Measurements from ENCODE around the gene CTBP1.

- RRBS, result no CpG with 5 or more reads among the region's 16 CpGs
Measured at GRCh38 chr4:1030158-1030617, 18.8 kb downstream of the FGFRL1 start.

- RRBS, result 3% methylated on average over 8 of the region's 38 CpGs
Measured at GRCh38 chr4:1043539-1044557, 32.4 kb downstream of the FGFRL1 start.

- RRBS, result no CpG with 5 or more reads among the region's 14 CpGs
Measured at GRCh38 chr4:1058753-1059065, 47.3 kb downstream of the FGFRL1 start.

DNA sequence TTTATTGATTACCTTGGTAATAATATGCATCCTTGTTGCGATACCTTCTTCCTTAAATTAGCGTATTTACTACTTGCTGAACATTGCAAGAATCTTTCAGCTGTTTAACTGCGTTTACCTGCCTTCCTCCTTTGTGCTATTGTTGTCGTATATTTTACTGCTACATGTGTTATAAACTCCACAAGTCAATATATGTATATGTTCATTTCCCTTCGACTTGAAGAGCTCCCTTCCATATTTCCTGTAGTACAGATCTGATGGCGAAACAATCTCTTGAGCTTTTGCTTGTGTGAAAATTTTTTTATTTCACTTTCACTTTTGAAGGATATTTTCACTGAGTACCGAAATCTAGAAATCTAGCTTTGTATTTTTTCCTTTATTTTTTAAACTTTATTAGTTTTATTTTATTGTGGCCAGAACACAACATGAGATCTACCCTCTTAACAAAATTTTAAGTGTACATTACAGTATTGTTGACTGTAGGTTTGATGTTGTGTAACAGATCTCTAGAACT is 24.0 kb upstream of the RNF212 start:
- RRBS, result no CpG with 5 or more reads among the region's 7 CpGs

DNA sequence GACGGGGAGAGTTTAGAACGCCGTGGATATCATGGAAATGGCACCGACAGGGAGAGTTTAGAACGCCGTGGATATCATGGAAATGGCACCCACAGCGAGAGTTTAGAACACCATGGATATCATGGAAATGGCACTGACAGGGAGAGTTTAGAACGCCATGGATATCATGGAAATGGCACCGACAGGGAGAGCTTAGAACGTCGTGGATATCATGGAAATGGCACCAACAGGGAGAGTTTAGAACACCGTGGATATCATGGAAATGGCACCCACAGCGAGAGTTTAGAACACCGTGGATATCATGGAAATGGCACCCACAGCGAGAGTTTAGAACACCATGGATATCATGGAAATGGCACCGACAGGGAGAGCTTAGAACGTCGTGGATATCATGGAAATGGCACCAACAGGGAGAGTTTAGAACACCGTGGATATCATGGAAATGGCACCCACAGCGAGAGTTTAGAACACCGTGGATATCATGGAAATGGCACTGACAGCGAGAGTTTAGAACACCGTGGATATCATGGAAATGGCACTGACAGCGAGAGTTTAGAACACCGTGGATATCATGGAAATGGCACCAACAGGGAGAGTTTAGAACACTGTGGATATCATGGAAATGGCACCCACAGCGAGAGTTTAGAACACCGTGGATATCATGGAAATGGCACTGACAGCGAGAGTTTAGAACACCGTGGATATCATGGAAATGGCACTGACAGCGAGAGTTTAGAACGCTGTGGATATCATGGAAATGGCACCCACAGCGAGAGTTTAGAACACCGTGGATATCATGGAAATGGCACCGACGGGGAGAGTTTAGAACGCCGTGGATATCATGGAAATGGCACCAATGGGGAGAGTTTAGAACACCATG is 25.1 kb downstream of the SPON2 start:
- RRBS, result no CpG with 5 or more reads among the region's 37 CpGs

- RRBS, result no CpG with 5 or more reads among the region's 3 CpGs
Measured at GRCh38 chr4:1184292-1184710, 11.9 kb upstream of the SPON2 start.

- RRBS, result 100% methylated on average over 2 of the region's 31 CpGs
Measured at GRCh38 chr4:1201866-1202694, 29.7 kb upstream of the SPON2 start.

DNA sequence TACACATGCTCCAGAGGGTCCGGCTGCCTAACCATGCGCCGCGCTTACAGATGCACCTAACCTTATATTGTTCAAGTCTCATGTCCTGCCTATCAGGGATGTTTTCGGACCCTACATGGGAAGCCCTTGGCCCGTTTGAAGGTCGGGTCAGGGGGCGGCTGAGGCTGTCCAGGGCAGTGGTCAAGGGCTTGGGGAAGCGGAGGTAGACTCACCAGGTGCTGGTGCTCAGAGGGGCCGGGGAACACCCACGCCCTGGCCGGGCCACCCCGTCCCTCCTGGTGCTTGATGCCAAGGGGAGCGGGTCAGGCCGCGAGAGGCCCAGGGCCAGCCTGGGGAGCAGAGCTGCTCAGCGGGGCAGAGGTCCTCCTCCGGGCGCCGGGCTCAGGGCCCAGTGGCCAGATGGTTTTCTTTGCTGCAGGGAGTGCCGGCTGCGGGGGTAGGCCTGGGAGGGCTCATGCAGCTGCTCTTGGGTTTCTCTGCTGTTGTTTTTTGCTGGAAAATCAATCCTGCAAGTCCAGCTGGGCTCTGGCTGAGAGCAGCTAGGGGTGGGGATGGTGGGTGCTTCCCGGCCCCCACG is 35.4 kb upstream of the SPON2 start:
- RRBS, result 39% methylated on average over 2 of the region's 24 CpGs

DNA sequence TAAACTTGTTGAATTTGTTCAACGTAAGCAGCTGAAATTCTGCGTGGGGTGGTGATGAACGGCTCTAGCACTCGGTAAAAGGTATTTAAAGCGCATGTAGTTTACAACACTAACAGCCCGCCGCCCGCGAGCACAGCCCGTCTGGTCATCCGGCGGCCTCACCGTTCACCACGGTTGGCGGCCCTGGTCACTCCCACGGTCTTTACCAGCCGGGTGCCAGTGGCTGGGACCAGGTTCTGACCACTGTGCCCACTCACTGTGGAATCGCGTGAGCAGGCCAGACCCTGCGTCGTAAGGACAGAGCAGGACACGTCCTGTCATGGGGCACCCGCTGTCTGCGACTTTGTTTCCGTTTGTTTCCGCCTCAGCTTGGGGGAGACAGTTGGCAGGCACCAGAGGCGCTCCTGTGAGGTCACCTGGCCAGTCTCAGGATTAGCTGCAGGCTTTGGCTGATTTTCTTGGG is 36.7 kb upstream of the SPON2 start:
- RRBS, result 79% methylated on average over 7 of the region's 27 CpGs

DNA sequence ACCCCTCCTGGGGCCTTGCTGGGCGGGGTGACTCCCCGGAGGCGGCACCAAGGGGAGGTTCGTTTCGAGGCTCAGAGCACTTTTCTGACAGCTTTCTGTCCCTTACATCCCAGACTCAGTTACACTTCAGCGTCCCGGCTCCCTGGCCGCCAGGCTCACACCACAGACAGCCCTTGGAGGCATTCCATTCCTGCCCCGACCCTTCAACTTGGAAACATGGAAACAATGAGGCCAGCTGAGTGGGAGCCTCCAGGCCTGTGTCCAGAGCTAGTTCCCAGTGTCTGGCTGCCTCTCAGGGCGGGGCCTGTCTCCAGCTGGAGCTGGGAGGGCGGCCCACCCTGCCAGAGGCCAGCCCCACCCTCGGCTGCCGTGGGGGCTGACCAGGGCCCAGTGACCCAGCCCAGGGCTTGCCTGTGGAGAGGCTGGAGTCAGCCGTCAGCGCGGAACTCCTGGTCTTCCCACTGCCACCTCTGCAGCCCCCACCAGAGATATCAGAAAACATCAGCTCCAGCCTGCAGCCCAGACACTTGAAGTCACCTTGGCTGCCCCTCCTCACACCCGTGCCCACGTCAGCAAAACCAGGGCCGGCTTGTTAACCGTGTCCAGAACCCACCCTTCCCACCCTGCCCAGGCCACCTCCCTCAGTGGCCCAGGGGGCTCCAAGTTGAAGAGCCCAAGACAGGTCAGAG is 37.5 kb upstream of the SPON2 start:
- RRBS, result 28% methylated on average over 6 of the region's 20 CpGs

DNA sequence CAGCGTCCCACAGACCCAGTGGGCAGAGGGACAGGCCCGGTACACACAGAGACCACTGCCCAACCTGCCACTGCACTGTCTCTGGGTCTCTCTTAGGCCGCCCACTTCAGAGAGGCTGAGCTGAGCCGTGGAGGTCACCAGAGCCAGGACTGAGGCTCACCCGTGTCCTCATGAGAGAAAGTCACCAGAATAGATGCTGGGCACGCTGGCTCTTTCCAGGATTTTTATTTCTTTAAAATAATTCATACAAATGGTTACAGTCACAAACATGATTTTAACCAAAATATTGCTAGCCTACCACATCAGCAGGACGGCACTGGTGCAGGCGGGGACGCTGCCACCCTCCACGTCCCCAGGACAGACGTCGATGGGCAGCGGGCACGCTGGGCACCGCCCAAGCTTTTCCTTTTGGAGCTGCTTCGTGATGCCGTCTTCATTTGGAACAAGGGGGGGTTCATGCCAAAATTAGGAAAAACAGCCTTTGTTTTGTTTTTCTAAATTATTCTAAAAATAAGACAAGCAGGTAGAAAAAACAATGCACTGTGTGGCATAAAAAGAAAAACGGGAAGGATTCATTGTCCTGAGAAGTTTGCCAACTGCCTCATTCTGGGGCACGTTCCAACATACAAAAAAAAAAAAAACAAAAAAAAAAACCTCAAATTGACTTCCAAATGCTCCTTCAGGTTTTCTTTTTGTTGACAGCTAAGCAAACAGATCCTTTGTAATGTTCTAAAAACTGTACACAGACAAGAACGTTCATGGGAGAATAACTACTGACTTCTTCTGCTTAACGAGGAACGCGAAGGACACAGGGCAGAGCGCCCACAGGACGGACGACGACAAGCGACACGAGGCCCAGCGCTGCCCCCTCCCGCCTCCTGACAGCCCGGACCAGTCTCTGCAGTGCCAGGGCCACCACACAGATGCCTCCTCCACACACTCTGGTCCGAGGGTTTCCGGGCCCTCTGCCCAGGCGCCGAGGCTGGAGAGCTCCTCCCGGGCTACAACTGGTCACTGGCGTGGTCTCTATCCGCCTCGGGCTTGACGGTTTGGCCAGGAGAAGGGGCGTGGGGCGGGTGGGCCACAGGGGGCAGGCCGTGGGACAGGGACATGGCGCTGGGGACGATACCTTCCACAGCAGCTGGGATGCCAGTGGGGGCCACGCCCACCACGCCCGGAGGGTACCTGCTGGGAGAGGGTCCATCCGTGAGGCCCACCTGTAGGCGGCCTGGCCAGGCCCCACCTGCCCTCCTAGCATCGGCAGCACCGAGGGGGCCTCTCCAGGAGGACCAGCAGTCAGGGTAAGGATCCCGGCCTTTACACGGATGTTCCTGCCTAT is 37.2 kb downstream of the CTBP1 start:
- RRBS, result 91% methylated on average over 8 of the region's 55 CpGs

DNA sequence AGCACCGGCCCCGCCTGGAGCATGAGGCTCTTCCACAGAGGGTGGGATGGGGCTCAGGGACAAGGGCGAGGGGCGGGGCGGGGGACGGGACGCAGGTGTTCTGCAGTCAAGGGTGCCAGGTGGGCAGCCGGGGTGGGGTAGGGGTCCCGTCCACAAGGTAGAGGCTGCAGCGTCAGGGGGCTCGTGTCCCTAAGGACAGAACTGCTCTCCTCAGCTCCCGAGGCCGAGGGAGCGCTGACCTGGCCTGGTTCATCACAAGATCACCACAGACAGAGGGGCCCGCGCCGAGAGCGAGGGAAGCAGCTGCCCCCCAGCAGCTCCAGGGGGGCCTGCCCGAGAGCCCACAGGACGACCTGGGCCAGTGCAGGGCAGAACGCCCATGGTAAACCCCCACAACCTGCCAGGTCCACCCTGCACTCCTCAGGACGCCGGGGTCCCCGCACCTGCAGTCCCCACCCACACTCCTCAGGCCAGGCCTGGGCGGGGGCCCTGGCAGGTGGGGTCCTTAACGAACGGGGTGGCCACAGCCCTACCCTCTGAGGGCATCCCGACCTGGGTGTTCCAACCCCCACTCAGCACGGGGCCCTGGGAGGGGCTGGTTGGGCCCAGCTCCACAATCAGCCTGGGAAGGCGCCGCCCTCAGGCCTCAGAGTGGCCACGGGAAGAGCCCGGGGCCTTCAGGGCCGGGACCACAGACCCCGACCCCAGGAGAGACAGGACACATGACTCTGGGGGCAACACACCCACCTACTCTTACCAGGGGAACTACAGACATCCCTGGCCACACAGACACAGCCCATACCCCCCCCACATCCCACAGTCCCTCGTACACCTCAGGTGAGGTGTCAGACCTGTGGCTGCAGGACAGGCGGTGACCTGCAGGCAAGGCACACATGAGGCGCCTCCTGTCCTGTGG is 26.5 kb downstream of the CTBP1 start:
- RRBS, result no CpG with 5 or more reads among the region's 38 CpGs

GRCh38 chr4:1249009-1249561 is at the start of gene CTBP1:
TSS of gene CTBP1 (minus strand) at chr4:1249130.
- RRBS, result 1% methylated on average over 28 of the region's 99 CpGs

GRCh38 chr4:1311965-1312298 is 22.2 kb downstream of the MAEA start:
- RRBS, result no CpG with 5 or more reads among the region's 23 CpGs

DNA sequence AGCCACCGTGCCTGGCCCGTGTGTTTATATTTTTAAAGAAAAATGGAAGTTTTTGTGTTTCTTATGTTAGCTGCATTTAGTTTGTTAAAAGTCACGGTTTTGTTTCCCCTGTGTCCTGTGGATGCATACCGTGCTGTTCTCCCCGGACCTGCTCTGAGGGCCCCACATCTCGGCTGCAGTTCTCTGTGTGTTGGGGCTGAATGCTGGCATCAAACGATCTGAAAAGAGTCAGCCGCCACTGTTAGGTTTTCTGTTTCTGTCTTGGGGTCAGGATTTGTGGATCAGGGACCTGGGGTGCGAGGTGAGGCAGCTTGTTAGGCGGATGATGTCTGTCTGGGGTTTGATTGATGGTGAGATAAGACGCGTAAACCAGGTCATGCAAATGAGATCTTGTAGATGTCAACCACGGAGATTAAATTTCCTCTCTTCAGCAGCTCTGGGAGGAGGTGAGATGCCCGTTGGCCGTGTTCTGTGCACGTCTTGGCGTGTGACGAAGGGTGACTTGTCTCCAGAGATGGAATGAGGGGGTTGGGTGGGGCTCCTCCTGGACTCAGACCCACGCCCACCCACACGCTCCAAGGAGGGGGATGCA is 16.3 kb upstream of the UVSSA start:
- RRBS, result no CpG with 5 or more reads among the region's 20 CpGs

DNA sequence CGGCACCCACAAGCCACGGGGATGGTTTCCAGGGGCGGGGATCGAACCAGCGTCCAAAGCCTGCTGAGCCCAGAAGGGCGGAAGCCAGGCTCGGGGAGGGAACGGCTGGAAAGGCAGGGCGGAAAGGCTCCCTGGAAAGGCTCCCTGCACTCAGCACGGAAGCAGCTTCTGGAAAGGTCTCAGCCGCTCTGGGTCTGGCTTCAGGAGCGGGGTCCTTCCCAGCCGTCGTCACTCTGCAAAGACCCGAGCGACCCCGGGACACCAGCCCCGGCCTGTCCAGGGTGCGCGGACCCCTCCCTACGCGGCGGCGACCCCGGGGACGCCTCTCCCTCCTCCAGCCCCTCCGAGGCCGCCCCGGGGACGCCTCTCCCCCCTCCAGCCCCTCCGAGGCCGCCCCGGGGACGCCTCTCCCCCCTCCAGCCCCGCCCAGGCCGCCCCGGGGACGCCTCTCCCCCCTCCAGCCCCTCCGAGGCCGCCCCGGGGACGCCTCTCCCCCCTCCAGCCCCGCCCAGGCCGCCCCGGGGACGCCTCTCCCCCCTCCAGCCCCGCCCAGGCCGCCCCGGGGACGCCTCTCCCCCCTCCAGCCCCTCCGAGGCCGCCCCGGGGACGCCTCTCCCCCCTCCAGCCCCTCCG is 114.2 kb upstream of the NKX1-1 start:
- RRBS, result 53% methylated on average over 8 of the region's 55 CpGs

- RRBS, result 92% methylated on average over 18 of the region's 31 CpGs
Measured at GRCh38 chr4:1623550-1623991, 60.5 kb downstream of the FAM53A start.

DNA sequence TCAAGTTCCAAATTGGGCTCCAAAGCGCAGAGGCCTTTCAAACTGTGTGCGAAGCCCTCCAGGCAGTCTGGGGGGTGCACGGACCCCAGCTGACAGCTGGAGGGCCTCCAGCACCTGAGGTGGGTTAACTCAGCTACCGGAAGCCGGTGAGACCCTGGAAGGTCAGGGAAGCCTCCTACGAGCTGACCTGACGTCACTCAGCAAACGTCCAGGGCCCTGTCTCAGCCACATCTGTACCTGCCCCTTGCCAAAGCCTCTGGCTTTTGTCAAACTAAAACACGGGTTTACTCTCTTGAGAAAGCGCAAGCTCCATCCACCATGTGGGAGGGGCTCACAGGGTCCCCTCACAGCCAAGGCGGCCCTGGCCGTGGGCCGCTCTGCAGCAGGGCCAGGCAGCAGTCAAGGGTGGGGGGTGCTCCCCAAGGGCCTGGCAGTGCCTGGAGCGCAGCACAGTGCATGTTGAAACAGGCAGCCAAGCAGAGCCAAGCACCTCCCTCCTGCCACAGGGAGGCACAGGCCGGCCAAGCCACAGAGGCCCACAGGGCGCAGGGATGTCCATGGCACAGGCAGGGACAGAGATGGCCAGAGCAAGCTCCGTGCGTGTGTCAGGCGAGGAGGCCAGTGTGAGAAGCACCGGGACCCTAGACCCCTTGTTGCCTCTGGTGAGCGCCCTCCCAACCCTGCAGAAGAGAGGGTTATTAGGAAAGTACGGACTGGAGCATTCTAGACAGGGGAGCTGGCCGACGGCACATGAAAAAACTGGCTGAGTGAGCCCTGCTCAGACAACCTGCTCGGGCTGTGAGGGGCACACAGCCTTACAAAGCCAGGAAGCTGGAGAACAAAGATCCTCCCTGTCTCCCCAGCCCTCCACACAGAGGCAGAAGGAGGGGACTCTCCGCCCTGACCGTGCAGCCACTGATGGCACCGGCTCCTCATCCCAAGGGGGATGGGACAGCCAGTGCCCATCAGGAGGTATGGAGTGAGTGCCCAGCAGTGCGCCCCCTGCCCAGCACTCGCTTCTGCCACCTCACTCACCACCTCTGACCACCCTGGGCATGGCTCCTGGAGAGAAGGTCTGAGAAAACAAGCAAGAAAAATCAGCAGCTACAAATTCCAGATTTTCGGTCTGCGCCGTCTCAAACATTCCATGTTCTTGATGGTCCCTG is 39.0 kb downstream of the FAM53A start:
- RRBS, result no CpG with 5 or more reads among the region's 33 CpGs

DNA sequence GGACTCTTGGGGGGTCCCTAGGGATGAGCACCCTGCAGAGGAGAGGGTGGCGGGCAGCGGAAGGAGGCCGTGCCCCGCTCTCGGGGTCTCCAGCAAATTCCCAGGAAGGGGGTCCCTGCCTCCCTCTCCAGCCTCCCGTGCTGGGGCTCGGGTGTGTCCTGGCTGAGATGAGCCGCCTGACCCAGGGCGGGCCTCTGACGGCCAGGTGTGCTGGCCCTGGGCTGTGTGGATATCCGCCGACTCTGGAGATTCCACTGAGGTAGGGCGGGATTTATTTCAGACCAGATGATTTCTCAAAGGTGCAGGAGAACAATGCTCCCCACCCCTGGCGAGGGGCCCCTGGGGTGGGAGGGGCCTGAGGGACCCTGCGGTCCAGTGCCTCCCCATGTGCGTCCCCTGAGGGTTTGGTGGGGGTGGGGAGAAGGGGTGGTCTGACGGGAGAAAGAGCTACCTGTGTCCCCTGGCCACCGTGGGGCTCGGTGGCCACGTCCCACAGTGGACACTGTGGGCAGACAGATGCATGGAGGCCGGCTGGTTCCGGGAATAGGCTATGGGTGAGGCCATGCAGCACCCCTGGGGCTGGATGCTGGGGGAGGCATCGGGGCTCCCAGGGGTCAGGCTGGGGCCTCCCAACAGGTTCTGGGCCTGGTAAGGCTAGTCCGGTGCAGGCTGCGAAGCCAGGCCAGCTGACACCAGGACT is 971 bp upstream of the FAM53A start:
- RRBS, result no CpG with 5 or more reads among the region's 25 CpGs

DNA sequence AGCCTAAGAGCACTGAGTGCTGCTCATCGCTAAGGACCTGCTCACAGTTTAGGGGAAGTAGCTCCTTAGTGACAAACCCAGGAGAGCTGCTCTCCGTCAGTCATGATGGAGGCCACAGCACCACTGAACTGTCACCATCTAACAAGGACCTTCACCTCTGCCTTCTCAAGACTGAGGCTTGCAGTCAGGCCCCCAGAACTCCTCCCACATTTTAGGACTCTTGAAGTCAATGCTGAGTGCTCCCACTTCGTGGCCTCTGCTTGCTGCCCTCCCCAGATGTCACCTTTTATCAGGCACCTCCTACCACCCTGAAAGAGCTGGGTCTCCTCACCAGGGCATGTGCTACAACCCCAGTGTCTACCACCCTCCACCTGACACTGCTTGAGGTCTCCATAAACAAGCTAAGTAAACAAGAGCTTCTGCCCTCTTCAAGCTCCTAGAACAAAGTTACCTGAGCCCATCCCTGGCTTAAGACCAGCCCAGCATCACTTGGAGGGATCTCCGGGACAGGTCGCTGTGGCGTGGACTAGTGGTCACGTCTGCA is 7.6 kb upstream of the FAM53A start:
- RRBS, result no CpG with 5 or more reads among the region's 7 CpGs